SEM (cell line): ENCODE data around the genes NCR3 and AIF1.

DNA sequence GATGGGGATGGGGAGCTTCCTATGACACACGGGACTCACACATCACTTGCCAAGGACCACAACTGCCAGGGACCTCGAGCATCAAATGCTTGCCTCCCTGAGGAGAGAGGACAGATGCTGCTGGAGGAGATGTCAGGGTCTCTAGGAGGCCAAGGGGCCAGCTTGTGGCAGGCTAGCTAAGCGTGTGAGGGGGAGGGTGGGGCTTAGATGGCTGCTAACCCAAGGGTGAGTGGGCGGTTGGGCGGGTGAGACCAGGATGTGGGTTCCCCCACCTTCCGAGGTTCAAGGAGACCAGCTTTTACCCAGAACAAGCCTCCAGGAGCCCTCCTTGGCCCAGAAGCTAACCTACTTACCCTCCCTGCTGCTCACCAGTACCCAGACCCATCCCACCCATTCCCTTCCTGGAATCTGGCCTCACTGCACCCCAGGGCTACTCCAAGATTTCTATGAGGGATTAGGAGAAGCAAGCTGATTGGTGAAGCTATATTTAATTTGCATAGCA is at the start of gene NCR3:
NCR3 (minus strand) TSS at position 189 of the 502 bp plus-strand sequence.
- PRO-cap, result no peak

- PRO-cap, result no peak
These were observed at the start of gene AIF1 for GRCh38 chr6:31614796-31615495. Gene AIF1 (plus strand): TSS chr6:31615234.

DNA sequence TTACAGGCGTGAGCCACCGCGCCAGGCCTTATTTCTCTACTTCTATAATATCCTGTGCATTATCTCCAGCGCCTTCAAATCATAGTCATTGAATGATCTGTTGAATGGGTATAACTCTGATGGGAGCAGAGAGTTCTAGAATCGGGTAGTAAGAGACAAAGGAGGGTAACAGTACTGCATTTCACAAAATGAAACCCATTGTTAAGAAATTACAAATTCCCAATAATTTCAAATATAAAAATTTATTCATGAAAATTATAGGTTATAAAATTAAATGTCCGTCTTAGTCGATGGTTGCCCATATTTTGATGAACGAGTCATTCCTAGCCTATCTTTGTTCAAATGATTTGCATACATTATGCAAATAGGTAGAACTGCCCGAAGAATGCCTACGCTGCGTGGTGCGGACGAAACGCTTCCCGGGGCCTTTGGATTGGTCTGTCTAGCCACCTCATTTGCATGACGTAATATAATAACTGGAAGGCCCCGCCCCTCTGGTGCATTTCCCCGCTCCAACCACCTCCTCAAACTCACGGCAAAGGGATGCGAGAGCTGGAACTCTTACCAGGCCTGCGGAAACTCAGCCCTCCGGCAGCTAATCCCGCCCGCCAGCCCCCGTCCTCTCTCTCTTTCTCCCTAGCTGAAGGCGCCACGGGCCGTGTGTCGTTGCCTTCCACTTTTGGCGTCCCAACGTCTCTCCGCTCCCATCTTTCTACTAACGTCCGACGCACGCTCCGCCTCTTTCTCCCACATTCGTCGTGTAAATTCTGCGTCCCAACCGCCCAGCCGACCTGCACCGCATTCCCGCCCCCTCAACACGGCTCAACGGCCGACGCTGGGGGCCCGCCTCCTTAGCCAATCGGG is 659 bp upstream of the PRRC2A start:
- PRO-cap, result bidirectional peak, plus-strand start at position 539 of the sequence, minus-strand start at position 310 of the sequence; bidirectional peak, plus-strand start outside the sequence, minus-strand start at position 717 of the sequence

DNA sequence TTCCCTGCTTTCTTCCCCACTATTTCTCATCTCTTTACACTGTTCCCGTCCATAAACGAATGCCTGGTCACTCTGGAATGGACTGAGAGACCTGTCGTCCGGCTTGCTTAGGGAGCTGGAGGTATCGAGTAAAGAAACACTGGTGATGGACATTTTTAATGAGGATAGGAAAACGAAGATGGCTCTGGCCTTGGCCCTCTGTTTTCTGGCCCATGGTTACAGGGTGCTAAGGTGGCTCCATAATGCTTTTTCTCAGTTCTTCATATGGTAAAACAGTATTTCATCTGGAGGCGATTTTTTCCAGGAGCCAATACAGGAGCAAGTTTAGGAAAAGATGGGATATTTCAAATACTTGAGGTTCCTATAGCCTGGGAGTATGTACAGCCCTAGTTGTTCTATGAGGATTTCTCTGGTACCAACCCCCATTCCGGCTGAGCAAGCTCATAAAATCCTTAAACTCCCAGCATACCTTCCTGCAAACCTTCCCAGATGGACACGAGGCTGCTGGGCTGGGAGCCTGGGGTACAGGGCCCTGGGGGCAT is 1.3 kb downstream of the PRRC2A start:
- PRO-cap, result no peak

DNA sequence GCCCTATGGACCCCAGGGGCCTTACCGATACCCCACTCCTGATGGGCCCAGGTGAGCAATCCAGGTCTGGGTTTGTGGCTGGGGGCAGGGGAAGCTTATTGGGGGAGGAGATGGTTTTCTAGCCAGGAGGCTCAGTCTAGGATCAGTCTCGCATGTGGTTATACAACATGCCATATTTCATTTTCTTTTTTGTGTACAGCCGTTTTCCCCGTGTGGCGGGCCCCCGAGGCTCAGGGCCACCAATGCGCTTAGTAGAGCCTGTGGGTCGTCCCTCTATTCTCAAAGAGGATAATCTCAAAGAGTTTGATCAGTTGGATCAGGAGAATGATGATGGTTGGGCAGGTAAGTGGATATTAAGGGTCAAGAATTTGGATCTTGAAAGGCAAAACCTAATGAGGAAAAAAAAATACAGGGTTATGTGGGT is 5.3 kb downstream of the PRRC2A start:
- PRO-cap, result no peak

DNA sequence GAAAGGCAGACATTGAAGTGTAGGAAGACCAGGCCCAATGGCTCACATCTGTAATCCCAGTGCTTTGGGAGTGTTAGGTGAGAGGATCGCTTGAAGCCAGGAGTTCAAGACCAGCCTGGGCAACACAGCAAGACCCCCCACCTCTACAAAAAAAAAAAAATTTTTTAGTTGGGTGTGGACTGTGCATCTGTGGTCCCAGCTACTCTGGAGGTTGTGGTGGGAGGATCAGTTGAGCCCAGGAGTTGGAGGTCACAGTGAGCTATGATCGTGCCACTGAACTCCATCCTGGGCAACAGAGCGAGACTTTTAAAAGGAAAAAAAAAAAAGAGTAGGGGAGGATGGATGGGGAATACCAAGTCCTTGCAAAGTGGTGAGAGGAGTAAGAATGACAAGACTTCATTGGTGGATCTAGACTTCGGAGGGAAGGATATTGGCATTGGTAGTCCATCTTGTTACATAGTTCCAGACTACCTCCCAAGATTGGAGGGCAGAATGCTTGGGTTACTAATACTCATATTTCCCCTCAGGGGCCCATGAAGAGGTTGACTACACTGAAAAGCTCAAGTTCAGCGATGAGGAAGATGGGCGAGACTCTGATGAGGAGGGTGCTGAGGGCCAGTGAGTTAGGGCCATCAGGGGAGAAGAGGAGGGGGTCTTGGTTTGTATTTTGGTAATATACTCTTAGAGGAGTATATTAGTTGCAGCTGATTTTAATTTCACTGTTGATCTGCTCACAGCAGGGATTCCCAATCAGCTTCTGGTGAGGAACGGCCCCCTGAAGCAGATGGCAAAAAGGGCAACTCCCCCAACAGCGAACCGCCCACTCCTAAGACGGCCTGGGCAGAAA is 6.0 kb downstream of the PRRC2A start:
- PRO-cap, result no peak

- PRO-cap, result no peak
These were observed 13.6 kb downstream of the BAG6 start for GRCh38 chr6:31638746-31639407.

GRCh38 chr6:31657820-31658481 is 2.3 kb downstream of the APOM start:
- PRO-cap, result no peak

DNA sequence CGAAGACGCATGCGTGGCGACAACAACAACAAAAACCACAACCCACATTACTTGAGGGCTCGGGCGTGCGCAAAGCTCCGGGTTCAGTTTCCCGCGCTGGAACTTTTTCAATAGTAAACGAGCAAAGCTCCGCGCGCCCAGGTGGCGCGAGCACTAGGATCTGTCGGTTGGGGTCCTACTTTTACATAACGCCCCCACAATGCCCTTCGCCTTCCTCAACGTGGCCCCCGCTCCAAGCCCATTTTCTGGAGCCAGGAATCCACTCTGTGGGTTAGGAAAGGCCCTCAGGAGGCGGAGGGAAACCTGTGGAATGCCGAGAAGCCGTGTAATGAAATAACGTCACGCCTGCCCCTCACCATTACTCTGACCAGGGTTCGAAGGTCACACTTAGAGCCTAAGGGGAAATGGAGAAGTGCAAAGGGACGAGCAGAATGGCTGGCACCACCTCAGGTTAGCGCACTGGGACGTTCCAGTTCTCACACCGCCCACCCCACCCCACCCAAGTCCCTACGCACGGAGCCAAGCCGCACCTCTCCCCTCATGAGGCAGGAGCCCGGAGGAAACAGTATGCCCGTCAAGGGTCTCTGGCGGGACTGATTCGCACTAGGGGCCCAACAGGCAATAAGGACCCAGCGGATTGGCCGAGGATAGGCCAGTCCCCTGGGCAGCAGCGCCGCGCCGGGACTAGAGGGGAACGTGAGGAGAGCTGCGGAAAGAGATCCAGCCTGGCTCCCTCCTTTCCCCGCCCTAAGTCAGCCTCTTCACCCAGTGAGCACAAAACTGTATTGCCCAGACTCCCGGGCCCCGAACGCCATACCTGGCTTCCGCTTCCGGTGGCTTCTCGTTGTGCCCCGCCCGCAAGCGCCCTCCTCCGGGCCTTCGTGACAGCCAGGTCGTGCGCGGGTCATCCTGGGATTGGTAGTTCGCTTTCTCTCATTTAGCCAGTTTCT is 522 bp upstream of the GPANK1 start:
- PRO-cap, result bidirectional peak, plus-strand start at position 86 of the sequence, minus-strand start outside the sequence; bidirectional peak, plus-strand start at position 415 of the sequence, minus-strand start at position 330 of the sequence; bidirectional peak, plus-strand start at position 565 of the sequence, minus-strand start at position 595 of the sequence; bidirectional peak, plus-strand start outside the sequence, minus-strand start at position 770 of the sequence

GRCh38 chr6:31667741-31668255 is 1.9 kb downstream of the CSNK2B start:
- PRO-cap, result no peak

- PRO-cap, result no peak
These were observed 2.5 kb downstream of the DDAH2 start for GRCh38 chr6:31726469-31727117.

DNA sequence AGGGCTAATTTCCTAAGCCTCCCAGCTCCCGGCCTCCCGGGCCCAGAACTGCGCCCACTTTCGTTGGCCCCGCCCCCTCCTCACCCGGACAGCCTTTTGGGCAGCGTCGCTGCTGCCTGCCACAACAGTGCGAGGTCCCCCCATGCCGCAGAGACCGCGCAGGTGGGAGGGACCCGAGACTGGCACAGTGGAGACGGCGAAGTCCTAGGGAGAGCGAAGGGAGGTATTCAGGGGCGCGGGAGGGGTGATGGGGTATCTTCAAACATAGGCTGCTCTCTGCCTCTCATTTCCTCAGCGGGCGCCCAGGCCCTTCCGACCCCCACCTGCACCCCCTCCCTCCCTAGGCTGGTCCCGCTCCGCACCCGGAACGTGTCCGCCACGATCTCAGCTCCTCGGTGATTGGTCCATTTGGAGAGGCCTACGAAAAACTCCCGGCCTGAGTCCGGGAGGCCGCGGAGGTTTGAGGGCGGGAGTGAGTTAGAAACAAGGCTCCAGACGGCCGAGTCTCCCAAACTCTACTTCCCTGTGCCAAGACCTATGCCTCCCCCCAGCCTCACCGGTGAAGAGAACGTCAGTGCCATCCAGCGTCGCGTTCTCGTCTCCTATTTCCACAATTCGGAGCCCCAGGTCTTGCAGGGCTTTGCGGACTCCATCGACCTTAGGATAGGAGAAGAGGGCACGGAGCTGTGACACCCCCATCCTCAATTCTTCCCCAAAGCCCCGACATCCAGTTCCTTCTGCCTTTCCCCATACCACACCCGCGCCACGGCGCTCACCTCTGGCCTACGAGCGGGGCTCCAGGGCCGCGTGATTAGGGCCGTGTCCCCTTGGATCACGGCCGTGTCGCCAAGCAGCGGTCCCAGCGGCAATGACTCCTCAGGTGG is 768 bp downstream of the DDAH2 start:
- PRO-cap, result no peak

DNA sequence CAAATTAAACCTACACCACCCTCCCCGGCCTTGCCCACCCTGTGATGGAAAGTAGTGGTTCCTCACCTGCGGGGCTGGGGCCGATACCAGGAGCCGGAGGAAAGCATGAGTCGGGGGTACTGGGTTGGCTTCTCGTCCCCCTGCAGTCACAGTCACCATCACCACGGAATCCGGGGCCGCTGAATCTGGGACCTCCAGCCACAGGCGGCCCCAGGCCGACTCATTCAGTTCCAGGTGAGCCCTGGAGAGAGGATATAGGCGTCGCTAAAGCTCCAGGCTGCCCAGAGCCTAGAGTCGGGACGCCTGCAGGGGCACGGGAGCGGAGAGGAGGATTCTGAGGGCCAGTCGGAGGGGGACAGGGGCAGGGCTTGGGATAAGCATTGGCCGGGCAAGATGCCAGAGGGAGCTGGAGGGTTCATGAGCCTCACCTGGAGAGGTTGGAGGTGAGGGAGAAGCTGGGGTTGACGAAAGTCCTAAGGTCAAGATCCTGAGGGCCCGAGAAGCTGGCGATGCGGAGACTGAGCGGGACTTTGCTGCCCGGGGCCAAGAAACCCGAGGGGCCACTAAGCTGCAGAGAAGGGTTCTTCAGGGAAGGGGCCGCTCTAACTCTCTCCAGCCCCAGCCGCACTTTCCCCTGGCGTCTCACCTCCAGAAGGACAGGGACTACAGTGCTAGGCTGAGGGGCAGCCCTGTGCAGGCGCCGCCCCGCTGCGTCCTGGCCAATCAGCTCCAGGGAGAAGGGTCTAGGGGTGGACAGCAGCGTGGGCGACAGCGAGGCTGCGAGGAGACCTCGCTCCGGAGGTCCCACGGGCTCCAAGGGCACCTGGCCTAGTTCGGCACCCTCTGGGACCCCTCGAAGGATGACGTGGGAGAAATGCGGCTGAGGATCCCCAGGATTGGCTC is 3.6 kb downstream of the SAPCD1 start:
- PRO-cap, result no peak

GRCh38 chr6:31823697-31824193 is 3.8 kb upstream of the HSPA1B start:
- PRO-cap, result no peak

- PRO-cap, result bidirectional peak, plus-strand start at chr6:31834916, minus-strand start at chr6:31834598
These were observed 7.5 kb downstream of the HSPA1B start for GRCh38 chr6:31834754-31835732.

DNA sequence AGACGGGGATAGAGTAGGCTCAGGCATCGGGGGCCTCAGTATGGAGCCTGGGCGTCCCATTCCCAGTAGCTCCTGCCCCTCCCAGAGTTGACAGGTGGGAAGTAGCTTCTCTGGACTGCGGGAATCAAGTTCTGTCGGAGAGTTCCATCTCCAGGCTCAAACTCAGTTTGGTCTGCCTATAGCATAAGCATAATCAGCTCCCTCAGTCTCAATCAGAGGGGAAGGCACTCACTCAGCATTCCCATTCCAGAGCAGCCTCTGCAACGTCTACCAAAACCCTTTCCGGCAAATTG is 3.5 kb upstream of the NEU1 start:
- PRO-cap, result no peak

- PRO-cap, result no peak
These were observed 8.3 kb downstream of the EHMT2 start for GRCh38 chr6:31888919-31889893.

DNA sequence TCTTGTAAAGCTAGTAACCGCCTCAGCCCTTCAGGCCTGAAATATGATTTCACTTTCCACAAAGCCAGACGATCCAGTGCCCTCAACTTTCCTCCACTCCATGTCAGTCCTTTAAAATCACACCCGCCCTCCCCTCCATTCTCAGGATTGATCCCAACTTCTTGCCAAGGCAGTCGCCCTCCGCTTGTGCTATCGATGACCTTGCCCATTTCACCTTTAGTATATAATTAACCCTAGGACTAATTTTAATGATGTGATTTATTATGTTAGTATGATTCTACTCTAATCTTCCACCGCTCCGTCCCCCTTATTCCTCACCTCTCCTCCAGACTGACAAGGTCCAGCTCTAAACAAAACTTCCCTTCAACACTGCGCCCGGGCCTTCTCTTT is 739 bp upstream of the ZBTB12 start:
- PRO-cap, result no peak

GRCh38 chr6:31949638-31950133 is 3.8 kb downstream of the CFB start:
- PRO-cap, result no peak

DNA sequence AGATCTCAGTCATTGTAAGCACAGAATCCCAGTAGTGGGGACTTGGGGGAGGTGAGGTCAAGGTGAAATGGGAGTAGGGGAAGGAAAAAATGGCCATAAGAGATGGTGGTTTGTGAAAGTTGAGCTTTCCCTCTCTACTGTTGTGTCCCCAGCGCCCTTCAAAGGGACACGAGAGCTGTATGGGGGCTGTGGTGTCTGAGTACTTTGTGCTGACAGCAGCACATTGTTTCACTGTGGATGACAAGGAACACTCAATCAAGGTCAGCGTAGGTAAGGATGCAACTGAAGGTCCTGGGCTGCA is 4.2 kb downstream of the CFB start:
- PRO-cap, result no peak